ENCODE measurements around a stretch of chr7.

DNA sequence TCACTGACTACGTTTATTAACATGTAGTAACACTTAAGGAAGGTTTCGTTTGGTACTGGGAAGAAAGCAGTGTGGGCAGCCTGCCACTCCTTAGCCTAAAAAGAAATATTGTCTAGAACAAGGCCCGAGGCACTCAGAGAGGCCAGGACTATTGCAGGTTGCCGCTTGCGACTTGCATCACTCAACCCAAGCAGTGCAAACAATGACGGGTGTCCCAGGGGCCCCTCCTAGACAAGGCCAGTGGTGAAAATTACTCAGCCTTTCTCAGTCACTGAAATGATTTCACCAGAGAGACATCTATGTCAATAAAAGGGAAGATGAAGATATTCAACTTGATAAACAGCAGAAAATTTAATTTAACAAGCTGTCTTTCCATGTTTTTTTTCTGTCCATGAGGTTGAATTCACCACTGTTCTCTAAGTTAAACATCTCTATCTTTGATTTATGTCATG is 243.8 kb downstream of the SNX13 start:
- PRO-cap: no peak
- RAMPAGE, long total RNA, 4 experiments: no peak in any of the 4 experiments

DNA sequence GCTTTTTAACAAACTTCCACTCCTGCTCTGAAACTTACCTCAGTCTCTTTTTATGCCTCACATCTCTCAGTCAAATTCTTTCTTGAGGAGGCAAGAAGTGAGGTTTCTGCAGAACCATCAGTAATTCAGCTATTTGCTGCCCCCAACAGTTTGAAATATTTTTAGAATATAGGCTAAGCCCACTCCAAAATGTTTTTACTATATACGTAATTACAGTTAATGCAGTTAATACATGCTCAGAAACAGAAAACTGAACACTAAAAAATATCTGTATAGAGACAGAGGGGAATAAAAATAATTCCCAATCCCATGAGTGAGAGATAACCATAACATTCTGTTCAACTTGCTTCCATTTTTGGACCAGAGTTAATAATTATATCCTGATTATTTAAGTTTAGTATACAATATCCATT is 78.4 kb downstream of the SNX13 start:
- PRO-cap: no peak
- RAMPAGE, long total RNA, 4 experiments: start-site peak on the minus strand in 2 of 4 experiments, centred at positions 133 to 150 of the sequence, 6 to 7 reads per replicate

DNA sequence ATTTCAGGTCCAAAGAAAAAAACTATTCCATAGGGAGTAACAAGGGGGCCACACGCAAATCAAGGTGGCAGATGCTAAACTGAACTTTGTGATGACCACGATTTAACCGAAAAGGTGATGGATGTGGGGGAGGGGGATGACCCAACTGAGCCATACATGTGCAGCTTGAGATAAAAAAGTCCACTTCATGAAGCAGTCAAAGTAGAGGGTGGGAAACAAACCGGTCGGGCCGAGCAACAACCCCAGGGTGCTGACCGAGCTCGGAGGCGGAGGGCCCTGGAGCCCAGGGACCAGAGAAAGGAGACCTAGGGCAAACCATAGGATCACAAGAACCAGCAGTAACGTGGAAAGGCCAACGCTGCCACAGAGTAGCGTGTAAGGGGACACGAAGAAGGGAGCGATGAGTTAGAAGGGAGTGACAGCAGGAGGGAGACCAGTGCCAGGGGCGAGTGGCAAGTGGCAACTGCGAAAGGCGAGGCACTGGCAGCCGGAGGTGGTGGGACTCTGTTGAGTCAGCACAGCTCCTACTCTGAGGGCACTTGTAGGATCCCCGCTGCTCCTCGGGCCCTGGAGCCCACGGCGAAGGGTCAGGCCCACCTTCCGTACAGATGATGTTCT is 584 bp downstream of the SNX13 start:
- PRO-cap: unidirectional peak, plus-strand start at position 218 of the sequence; bidirectional peak, plus-strand start at position 483 of the sequence, minus-strand start at position 465 of the sequence
- RAMPAGE, long total RNA, 4 experiments: no peak in any of the 4 experiments

- PRO-cap: no peak
- RAMPAGE, long total RNA, 4 experiments: no peak in any of the 4 experiments
These were observed 59.1 kb upstream of the PRPS1L1 start for GRCh38 chr7:18086420-18087445.

DNA sequence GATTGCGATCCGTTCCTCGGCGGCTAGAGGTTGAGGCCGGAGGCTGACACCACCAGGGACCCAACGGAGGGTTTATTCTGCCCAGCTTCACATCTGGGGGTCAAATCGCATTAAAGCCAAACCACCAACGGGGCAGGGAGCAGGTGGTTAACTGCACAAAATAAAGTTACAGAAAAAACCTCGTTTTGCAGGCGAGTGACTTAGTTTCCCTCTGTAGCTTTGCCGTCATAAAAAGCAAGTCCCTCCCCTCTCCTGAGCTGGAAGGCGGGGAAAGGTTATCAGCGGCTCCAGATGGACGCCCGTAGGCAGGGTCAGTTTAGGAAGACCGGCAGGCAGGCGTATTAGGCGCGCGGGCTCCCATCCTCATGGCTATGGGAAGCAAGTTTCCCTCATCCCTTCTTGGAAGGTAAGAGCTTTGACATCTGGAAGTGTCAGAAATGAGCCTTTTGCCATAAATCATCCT is 10.8 kb downstream of the TWIST1 start:
- PRO-cap: no peak
- RAMPAGE, long total RNA, 4 experiments: no peak in any of the 4 experiments

DNA sequence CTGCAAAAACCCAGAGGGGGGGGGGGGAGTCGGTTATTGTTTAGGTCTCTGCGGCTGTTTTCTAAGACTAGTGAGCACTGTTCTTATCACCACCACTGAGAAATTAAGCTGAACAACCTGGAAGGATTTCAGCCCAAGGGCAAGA is 1.4 kb downstream of the TWIST1 start:
- PRO-cap: no peak
- RAMPAGE, long total RNA, 4 experiments: no peak in any of the 4 experiments

GRCh38 chr7:20114184-20115042 is 102.8 kb downstream of the MACC1 start:
- PRO-cap: no peak
- RAMPAGE, long total RNA, 4 experiments: no peak in any of the 4 experiments

GRCh38 chr7:20122032-20122607 is 95.1 kb downstream of the MACC1 start:
- PRO-cap: no peak
- RAMPAGE, long total RNA, 4 experiments: no peak in any of the 4 experiments

- PRO-cap: no peak
- RAMPAGE, long total RNA, 4 experiments: no peak in any of the 4 experiments
These were observed 30.7 kb upstream of the ITGB8 start for GRCh38 chr7:20299841-20300486.

- PRO-cap: no peak
- RAMPAGE, long total RNA, 4 experiments: no peak in any of the 4 experiments
These were observed 111.5 kb downstream of the ITGB8 start for GRCh38 chr7:20442273-20442533.

GRCh38 chr7:20777089-20778064 is 9.3 kb downstream of the SP8 start:
- PRO-cap: no peak
- RAMPAGE, long total RNA, 4 experiments: no peak in any of the 4 experiments

DNA sequence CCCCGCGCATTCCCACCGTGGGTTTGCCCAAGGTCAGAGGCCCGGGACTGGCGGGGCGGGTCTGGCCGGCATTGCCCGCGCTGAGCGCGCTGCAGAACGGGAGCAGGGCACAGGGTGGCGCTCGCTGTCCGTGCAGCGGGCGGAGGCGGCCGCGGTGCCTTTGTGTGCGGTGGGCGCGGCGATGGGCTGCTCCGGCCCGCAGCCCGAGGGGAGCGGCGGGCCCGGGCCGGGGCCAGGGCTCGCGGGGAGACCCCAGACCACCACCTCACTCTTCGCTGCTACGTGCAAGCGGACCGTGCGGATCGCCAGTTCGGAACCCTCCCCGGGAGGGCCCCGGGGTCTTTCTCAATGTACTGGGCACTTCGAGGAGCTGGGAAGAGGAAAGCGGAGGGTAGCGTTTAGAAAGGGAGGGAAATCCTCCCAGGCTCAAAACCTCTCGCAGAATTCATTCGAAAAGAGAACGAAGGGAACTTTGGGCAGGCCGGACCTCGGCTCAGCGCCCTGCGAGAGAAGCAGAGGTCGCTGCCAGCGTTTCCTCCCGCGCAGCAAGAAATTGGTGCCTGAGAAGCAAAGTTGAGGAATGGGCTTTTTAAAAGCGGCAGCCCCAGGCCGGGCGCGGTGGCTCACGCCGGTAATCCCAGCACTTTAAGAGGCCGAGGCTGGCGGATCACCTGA is 8.5 kb downstream of the SP8 start:
- PRO-cap: no peak
- RAMPAGE, long total RNA, 4 experiments: no peak in any of the 4 experiments

DNA sequence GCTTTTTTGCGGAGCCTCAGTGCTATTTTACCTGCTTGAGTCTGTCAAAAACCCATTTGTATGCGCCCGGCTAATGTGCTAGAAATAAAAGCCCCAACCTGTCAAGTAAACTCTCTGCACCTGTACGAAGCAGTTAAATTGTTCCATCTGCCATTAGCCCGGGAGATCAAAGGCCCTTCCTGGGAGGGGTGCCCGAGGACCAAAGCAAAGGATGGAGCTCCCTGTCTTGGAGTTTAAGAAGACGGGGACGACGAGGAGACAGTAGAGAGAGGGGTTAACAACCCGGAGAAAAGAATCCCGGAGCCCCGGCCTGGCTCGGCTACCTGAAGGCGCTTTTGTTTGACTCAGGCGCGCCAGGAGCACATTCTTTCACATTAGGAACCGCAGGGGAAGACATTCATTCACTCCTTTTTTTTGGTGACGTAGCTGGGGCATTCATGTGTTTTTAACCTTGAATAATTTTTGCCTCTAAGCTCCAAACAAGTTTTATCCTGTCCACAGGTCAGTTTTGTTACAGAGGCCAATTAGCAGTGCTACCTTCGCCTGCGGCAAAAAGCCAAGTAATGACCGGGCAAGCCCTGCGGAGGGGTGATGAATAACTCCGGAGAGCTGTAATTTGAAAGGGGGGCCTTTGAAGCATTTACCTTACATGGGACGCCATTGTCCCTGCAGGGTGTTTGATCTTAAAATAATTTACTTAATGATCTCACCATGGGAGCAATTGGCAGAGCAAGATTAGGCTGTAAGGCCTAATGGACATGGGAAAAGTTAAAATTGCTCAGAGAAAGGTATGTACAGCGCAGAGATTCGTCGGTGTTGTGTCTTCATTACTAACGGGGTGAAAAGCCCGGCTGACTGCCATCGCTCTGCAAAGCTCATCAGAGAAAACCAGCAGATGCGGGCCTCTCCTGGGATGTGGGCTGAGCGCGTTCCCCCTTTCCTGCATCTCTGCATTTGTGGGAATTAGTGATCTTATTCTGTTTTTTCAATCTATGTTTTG is 258.0 kb upstream of the SP4 start:
- PRO-cap: no peak
- RAMPAGE, long total RNA, 4 experiments: no peak in any of the 4 experiments

DNA sequence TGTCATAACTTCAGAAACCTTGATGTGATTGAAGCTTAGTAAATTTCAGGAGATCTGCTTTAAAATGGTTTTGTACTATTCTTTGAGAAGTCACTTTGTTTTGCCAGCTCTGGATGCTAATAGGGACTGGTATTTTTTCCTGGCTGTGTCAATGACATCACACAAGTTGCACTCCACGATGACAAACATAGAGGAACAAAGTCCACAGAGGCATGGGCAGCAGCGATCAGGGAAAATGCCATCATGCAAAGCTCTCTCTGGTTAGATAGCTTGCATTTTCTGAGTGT is 176.5 kb upstream of the SP4 start:
- PRO-cap: no peak
- RAMPAGE, long total RNA, 4 experiments: no peak in any of the 4 experiments

- PRO-cap: bidirectional peak, plus-strand start at chr7:21427522, minus-strand start at chr7:21427224; bidirectional peak, plus-strand start at chr7:21428048, minus-strand start at chr7:21427814
- RAMPAGE, long total RNA, 4 experiments: no peak in any of the 4 experiments
These were observed 600 bp upstream of the SP4 start for GRCh38 chr7:21426967-21427998.

DNA sequence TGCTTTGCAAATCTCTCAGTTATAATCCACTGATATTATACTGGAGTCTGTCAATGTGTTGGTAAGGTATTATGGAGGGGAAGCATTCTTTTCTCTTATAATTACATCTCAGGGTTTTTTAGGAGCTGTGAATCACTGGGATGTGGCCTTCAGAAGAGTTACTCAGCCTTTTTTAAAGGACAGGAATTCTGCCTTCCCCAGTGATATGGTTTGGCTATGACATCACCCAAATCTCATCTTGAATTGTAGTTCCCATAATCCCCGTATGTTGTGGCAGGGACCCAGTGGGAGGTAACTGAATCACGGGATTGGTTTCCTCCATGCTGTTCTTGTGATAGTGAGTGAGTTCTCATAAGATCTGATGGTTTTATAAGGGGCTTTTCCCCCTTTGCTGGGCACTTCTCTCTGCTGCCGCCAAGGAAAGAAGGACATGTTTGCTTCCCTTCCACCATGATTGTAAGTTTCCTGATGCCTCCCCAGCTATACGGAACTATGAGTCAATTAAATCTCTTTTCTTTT is 94.8 kb downstream of the CDCA7L start:
- PRO-cap: no peak
- RAMPAGE, long total RNA, 4 experiments: no peak in any of the 4 experiments

DNA sequence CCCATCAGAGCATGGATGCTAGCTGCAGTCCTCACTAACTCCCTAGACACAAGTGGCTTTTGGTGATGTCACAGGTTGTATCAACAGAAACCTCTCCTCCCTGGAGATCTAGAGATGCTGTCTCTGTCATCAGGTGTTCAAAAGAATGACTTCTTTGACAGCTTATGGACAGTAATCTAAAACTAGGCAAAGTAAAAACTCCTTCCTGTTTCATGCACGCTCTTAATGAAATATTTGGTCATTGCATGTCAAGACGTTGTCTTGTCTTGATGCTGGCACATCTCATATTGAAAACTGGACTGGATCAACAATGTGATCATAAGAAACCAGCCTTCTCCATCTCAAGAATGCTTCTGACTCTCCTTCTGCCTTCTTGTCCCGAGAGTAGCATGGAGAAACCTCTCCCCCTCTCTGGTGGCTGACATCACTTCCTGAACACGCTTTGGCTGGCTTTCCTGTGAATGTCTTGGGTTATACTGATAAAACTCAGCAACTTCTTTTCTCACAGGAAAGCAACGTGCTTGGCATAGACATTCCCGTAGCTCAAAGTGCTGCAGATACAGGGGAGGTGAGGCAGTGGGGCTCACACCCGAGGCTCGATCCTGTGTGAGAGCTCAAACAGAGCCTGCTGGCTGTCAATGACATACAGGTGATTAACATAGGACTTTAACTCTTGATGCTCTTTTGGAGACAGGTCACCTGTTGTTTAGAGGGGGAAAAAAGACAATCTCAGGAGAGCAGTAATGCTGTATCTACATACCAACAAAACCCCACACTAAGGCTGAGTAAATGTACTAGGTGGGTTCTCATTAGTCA is 176.3 kb upstream of the CDCA7L start:
- PRO-cap: no peak
- RAMPAGE, long total RNA, 4 experiments: start-site peak on the minus strand in 1 of 4 experiments, centred at position 444 of the sequence, 12 reads per replicate

DNA sequence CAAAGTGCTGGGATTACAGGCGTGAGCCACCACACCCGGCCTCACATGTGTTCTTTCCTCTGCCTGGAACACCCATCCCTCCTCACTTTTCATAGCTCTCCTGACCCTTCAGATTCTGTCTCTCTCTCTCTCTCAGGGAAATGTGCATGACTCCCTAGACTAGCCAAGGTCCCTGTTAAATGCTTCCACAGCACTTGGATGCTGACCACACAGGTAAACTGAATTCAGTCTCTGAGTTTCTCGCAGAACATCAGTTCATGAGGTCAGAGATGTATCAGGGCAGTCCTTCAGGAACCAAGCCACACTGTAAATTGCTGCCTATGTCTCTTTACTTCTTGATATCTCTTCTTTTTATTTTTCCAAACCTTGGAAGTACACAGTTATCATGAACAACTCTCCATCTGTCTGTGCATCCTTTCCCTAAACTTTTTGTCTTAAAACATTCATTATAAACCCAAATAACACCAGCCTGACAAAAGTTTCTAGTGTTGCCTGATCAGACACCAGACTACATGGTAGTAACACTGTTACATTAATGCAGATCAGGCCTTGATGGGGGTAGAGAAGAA is 144.6 kb downstream of the RAPGEF5 start:
- PRO-cap: no peak
- RAMPAGE, long total RNA, 4 experiments: start-site peak on the minus strand in 1 of 4 experiments, centred at position 279 of the sequence, 11 reads per replicate

DNA sequence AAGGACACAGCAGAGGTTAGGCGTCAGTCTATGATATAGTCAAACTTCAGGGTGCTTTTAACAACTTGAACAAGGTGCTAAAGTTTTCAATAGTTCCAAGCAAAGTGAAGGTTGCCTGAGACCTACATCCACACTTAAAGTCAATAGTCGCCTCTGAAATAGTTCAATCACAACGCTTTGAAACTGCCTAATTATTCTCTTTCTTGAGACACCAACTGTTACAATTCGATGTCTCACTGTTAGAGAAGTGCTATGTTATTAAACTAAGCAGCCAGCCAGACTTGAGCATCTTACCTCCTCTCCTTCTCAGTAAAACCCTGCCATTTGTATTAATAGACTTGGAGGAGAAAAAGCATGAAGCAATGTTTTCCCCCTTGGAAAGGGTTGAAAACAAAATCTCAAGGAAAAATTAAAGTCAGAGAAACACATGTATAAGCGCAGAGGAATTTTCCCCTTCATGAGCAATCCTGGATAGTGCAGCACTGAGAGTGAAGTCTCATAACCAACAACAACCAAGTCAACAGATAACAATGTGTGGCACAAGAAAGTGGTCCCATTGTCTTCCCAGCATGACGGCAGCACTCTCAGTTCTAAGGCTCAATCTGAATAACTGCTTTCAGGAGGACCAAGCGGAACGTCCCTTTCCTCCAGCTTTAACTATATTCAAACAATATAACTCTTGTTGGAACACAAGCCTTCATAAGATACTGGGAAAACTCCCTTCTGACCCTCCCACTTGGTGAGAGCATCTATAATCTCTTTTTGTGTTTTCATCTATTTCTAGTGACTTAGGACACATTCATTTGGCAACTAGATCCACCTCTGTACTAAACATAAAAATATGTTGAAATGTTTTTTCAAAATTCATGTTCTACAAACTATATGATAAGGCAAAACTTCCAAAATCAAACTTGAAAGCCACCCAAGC is 138.0 kb downstream of the RAPGEF5 start:
- PRO-cap: no peak
- RAMPAGE, long total RNA, 4 experiments: no peak in any of the 4 experiments

GRCh38 chr7:22264398-22265095 is 92.4 kb downstream of the RAPGEF5 start:
- PRO-cap: no peak
- RAMPAGE, long total RNA, 4 experiments: start-site peak on the minus strand in 2 of 4 experiments, at chr7:22264581-22264909 at its widest, 18 to 19 reads per replicate

Data from transverse colon (tissue), 4 donors.